Thoracic aorta (tissue), 1 donor: ENCODE measurements around a stretch of chr7.

GRCh38 chr7:27191640-27192542, 6.9 kb upstream of the HOXA11 start:
- RAMPAGE, long total RNA = no peak

DNA sequence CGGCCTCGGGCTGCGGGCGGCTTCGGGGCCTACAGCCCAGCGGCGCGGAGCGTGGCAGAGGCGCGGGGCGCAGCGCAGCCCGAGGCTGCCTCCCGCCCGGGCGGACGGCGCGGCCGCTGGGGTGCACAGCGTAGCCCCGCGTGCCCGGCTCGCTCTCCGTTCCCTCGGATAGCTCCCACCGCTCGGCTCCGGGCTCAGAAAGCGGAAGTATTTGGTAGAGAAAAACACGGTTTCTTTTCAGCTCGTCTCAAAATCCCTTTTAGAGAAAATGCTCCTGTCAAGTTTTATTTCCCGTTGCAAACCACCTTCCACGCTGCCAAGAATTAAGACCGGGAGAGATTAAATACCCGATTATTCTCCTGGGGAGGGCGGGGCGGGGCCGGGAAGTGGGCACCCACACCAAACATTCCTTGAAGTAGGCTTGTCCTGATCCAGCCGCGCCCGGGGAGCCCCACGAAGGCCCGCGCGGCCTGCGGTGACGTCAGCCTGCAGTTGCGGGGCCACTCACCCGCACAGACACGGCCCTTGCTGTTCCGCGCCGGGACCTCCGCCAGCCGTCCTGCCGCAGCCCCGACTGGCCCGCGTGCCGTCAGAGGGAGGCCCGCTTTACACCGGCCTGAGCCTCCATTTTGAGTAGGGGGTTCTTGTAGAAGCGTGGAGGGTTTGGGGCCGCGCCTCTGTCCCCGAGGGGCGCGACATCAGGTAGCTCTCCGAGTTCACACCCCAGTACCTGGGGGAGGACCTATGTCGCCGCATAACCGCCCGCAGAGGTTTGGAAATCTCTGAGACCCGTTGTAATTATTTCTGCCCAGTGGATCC, 7.0 kb downstream of the HOXA13 start:
- RAMPAGE, long total RNA = no peak

DNA sequence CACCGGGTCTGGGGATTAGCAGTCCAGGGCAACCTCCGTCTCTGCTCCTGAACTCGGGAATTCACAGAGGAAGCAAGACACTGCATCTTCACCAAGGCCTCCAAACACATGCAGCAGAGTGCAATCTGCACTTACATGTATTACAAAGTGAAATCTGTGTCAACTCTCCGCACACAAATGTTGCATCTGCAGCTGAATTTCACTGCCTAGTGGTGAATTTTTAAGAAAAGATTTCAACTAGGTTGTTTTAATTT, 6.0 kb downstream of the HOXA13 start:
- RAMPAGE, long total RNA = no peak

DNA sequence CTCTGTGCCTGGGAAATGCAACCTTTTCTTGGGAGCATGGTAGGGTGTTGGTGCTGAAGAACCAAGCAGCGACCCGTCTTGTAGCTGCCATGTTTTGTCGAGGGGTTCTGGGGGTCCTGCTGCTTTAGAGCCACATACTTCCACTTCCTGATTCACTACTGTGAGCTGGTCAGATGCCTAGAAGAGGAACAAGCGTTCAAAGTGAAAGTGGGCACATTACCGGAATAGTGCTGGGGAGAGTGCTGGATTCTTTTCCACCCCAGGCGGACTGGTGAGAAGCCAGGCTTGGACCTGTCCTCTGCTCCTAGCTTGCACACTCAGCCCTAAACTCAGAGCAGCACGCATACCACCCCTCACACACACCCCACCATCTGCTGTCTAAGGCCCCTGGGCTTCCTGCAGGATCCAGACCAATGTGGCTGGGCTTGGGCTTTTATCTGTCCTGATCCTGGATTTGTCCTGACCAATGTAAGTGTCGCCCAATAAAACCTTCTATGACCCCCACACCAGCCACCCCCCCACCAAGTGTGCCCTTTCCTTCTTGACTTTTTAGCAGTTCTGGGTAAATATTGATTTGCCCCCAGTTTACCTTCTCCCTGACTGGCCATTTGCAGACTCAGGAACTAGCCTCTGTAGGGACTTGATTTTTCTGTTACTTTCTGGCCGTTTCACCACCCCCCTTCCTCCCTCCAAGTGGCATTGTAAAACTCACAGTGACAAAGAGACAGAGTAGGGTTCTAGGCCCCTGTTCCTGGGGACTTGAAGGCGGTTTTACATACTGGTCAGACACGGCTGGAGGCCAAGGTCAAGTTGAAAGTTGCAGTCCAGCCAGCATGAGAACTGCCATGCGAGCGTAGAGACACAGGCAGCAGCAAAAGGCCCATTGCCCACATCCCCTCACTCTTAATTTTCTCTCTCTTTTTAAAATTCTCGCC, 1.7 kb upstream of the HOXA13 start:
- RAMPAGE, long total RNA = no peak

DNA sequence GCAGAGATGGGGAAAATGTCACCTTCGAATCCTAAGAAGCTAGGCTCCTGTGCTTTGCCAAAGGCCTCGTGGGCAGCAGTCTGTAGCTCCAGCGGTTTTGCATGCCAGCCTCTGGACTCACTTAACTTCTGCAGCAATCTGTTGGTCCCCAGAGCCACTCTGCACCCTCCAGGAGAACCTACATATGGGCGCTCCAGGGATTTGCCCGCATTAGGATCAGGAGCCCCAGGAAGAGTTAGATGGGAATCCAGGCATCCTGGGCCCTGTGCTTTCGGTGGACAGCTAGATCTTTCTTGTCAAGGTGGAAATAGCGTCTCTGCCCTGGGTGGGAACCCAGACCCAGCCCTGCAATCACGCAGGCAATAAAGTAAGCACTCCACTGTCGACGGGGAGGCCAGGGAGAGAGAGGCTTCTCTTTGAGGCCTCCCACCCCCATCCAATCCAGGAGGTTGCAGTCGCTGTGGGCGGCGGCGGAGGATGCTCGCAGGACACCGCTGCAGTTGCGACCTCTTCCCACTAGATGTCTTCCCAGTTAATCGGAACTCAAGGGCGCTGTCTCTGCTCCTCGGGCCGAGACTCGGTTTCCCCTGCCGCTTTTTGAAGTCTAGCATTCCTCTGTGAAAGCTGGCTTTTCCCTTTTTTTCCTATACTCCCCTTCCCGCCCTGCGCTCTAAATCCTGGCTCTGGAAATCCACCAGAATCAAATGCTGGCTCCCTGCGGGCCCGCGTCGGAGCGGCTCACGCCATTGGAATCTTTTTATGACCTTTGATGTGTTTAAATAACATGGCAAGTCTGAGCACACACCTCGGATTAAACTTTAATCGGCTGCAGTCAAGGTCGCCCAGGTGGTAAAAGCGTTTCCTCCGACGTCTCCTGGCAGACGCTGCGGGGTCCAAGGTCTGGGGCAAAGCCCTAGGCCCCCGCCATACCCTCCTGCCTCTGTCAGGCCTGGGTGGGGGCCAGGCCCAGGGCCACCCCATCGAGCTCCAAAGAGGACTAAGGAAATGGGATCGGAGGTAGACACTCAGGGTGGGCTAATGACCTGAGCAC, 10.4 kb upstream of the HOXA13 start:
- RAMPAGE, long total RNA = no peak

DNA sequence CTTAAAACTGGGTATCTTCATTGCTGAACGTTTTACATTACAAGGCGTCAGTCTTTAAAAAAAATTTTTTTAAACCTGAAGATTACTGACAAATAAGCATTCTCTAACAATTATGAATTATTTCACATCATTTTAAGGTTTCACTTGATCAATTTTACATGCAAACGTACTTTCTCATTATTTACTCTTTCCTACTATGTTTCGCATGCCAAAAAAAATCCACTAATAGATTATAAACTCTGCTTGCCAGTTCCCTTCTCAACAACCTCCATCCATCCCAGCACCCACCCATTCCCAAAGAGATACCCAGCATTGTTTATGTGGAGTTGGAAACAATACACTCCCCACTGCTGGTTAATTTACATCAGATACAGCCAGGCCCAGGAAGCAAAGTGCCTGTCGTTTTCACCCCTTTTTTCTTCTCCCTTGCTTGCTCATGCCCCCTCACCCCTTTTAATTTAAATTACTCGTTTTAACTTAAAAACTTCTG, 60.0 kb downstream of the HIBADH start:
- RAMPAGE, long total RNA = no peak

GRCh38 chr7:27899564-27899988, 159.6 kb downstream of the TAX1BP1 start:
- RAMPAGE, long total RNA = no peak

DNA sequence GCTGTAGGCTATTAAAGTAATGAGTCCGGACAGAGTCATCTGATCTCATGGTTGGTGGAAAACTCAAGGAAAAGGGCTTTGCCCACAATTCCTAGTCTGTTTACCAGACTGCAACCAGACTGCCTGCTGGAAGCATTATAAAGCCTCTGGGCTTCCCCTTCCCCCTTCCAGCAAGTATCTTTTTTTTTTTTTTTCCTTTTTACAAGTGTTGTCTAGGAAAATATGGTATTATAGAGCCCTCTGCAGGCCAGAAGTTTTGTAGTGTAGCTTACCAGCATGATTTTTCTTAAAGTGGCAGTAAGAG, 181.1 kb downstream of the TAX1BP1 start:
- RAMPAGE, long total RNA = no peak

- RAMPAGE, long total RNA = no peak
Measured at GRCh38 chr7:28311677-28312067, 100.6 kb upstream of the CREB5 start.

- RAMPAGE, long total RNA = no peak
Measured at GRCh38 chr7:28409607-28410809, 2.3 kb upstream of the CREB5 start.

DNA sequence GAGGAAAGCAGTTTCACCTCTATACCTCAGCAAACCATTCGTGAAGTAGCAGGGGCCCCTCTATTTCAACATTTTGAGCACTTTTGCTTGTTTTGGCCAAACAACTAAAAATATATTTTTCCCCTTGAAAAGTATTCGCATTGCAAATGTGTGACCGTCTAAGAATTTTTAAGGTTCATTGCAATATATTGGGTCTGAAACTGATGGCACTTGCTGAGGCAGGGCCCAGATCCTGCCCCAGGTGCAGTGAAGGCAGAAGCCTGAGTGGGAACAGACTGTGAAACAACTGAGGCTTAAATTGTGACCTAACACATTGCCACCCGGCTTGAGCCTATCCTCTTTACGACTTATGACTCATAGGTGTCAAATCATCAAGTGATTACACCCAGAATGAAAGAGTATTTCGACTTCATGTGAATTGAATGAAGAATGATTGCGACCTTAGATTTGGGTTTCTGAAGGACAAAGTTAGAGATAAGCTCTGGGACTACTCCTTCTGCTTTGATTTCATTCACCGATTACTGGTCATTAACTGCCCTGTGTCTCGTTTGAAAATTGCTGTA, 200.9 kb downstream of the CREB5 start:
- RAMPAGE, long total RNA = no peak

- RAMPAGE, long total RNA = no peak
Measured at GRCh38 chr7:28627147-28627573, 214.8 kb downstream of the CREB5 start.

GRCh38 chr7:28672615-28673037, 260.3 kb downstream of the CREB5 start:
- RAMPAGE, long total RNA = no peak

DNA sequence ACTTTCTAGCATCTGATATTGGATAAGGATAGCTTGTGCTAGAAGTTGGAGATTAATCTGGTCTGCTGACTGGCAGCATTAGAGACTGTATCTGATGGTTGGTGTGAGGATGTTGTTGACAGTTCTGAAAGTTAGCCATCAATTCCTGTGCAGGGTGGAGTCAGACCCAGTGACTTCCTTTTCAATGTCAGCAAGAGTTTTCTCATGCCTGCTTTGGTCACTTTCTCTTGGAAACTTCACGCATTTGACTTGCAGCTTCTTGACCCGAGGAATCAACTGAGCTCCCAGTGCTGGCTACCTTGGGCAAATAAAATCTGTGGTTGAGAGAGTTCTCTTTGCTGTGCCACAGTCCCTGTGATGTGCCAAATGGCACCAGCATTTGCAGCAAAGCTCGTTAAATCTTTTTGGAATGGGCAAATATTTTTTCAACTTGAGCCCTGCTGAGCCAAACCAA, 233.0 kb downstream of the TRIL start:
- RAMPAGE, long total RNA = no peak

GRCh38 chr7:28804081-28804729, 153.9 kb downstream of the TRIL start:
- RAMPAGE, long total RNA = no peak

DNA sequence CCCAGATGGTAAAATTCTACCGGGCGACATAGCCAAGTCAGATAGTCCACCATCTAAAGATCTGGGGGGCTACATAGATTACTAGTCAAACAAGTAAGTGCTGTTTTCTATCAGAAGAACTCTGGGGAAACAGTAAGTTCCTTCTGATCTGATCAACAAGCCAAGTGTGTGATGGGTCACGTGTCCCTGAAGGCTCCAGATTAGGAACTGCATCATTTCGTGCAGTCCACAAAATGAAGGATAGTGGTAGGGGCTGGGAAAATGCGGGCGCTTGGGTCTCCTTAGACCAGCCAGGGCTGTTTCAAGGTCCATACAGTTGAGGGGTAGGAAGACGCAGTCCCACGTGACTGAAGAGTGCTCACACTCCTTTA, 1.8 kb upstream of the CHN2 start:
- RAMPAGE, long total RNA = no peak

DNA sequence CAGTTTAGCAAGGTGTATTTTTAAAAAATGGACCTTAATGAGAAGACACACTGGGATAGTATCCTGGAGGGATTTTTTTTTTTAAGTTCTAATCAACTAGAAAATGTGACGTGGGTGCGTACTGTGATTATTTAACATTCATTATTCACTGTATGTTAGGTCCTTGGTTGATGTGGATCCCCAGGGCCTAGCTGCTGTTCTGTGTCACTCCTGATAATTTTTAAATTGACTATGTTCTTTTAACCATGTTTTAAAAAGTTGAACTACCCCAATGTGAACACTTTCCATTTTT, 1.4 kb upstream of the CHN2 start:
- RAMPAGE, long total RNA = no peak

- RAMPAGE, long total RNA = no peak
Measured at GRCh38 chr7:29400336-29400933, 163.2 kb upstream of the PRR15 start.

- RAMPAGE, long total RNA = no peak
Measured at GRCh38 chr7:29468149-29468672, 95.4 kb upstream of the PRR15 start.

DNA sequence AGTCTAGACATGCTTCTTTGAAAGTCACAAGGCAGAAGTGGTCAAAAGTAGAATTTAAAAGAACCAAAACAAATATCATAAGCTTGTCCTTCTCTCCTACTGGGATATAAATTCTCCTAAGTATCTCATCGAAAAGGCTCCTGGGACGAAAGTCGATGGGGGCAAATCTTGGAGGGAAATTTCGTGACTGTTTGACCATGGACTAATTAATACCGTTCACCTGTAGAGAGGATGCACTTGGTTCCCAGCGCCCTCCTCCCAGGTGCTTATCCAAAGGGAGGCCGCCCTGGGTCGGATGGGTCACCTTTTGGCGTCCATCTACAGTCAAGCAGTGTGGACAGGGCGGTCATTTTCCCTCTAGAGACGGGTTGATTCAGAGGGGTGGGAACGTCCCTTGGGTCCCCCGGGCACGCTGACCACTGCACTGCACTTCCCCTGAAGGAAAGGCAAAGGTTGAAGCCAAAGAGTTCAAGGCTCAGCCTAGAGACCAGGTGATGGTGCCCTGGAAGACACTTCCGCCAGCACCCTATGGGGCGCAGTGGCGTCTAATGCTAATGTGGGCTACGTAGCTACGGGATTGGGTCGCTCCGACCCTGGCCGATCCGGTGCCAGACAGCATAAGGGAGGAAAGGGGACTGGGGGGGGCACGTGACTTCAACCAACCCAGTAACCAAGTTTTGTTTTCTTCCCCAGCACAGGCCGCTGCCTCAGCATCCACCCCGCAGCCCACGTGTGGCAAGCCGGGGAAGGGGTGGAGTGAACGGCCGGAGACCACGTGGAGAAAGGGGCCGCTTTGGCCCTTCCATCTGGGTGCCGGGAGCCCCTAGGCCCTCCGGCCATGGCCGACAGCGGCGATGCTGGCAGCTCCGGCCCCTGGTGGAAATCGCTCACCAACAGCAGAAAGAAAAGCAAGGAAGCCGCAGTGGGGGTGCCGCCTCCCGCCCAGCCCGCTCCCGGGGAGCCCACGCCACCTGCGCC, 2.1 kb downstream of the PRR15 start:
- RAMPAGE, long total RNA = no peak